Colon Carcinoma Metastatic in the Brain (tissue), 2 donors: ENCODE measurements around the genes ZWINT, TFAM and BICC1.

DNA sequence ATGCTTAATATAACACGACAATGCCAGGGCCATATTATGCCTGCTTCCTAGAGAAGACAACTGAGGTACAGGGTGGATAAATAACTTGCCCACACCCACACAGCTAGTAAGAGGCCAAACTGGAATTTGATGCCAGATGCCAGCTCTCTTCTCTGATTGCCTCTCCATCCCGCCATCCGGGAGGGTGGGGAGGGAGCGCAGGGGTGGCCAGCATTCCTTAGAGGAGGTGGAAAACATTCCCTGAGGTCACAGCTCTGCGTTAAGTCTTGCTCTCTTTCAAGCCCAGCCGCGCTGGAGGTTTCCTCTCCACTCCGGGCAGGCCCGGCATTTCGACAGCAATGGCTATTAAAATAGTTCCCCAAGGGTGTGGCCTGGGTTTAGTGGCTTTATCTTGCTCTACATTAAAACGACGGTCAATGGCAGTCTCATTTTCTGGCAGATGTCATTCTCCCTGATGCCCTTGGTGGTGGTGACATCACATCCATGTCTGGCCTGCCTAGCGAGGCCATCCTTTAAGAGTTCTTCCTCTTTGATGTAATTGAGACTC lies 16.1 kb upstream of the C10orf71 start:
- PRO-cap, 2 experiments: no peak in any of the 2 experiments

GRCh38 chr10:49837066-49837389 lies 74.9 kb upstream of the OGDHL start:
- PRO-cap, 2 experiments: no peak in any of the 2 experiments

DNA sequence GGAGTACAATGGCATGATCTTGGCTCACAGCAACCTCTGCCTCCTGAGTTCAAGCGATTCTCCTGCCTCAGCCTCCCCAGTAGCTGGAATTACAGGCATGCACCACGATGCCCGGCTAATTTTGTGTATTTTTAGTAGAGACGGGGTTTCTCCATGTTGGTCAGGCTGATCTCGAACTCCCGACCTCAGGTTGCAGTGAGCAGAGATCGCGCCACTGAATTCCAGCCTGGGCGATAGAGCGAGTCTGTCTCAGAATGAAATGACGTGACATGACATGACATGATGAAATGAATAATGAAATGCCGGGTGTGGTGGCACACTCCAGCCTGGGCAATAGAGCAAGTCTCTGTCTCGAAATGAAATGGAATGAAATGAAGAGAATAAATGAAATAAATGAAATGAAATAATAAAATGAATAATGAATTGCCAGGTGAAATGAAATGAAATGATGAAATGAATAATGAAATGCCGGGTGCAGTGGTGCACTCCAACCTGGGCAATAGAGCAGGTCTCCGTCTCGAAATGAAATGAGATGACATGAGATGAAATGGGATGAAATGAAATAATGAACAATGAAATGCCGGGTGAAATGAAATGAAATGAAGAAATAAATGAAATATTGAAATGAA lies 21.2 kb downstream of the TIMM23B start:
- PRO-cap, 2 experiments: no peak in any of the 2 experiments

DNA sequence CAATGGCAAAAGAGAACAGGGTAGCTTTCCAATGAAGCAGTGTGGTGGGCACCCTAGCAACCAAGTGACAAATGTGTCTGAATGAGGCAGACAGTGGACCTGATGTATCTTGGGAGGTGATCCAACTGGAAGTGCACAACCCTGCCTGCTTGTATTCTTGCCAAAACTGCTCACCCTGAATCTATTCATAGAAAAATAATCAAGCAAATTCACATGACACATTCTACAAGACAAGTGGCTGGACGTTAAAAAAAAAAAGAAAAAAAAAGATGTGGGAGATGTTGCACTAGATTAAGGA lies 12.2 kb upstream of the WASHC2A start:
- PRO-cap, 2 experiments: no peak in any of the 2 experiments

GRCh38 chr10:50321878-50322460 lies 70.7 kb upstream of the ASAH2 start:
- PRO-cap, 2 experiments: no peak in any of the 2 experiments

- PRO-cap, 2 experiments: no peak in any of the 2 experiments
Measured at GRCh38 chr10:50332779-50333039, 81.4 kb upstream of the ASAH2 start.

GRCh38 chr10:50416830-50417679 lies 165.7 kb upstream of the ASAH2 start:
- PRO-cap, 2 experiments: no peak in any of the 2 experiments

DNA sequence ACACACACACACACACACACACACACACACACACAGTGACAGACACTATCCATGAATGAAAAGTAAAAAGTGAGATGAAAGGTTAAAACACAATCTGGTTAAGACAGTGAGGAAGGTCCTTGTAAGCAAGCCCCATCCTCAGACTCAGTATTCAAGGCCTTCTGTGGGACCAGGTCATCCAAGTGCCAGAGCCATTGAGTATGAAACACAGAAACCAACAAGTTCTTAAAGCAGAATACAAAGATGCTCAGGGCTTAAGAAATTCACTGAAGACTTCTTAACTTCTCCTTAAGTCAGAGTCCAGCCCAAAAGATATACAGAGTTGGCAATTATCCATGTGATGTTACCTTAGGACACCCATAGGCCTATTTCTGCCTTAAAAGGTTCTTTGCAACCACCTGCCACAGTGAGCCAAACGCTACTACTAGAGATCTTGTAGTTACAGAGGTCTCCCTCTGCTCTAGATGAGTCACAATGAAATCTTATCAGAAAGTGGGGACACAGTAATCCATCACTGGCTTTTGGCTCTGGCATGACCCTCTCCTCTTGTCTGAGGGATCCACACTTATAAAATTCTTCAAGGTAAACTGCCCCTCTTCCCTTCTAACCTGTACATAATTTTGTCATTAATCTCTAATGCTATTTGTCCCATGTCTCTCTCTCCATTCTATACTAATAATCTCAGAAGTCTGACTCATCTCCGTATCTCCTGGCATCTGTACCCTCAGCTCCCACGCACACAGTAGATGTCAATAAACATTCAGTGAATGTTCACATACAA lies 112.3 kb downstream of the SGMS1 start:
- PRO-cap, 2 experiments: no peak in any of the 2 experiments

GRCh38 chr10:51075164-51075538 lies 864 bp downstream of the PRKG1 start:
- PRO-cap, 2 experiments: no peak in any of the 2 experiments

- PRO-cap, 2 experiments: no peak in any of the 2 experiments
Measured at GRCh38 chr10:51110867-51111491, 36.7 kb downstream of the PRKG1 start.

- PRO-cap, 2 experiments: no peak in any of the 2 experiments
Measured at GRCh38 chr10:51194384-51194890, 120.2 kb downstream of the PRKG1 start.

- PRO-cap, 2 experiments: no peak in any of the 2 experiments
Measured at GRCh38 chr10:51242464-51243342, 168.4 kb downstream of the PRKG1 start.

- PRO-cap, 2 experiments: no peak in any of the 2 experiments
Measured at GRCh38 chr10:51344147-51344645, 269.9 kb downstream of the PRKG1 start.

- PRO-cap, 2 experiments: no peak in any of the 2 experiments
Measured at GRCh38 chr10:51659677-51660379, 39.6 kb downstream of the CSTF2T start.

GRCh38 chr10:55630884-55631832 lies 729.9 kb downstream of the ZWINT start:
- PRO-cap, 2 experiments: no peak in any of the 2 experiments

- PRO-cap, 2 experiments: peak in 2 of 2 experiments; most common plus-strand start chr10:56361464 (in 1); most common minus-strand start chr10:56361240 (in 2)
Measured at GRCh38 chr10:56360890-56361854, at the start of gene ZWINT. TSS of gene ZWINT (minus strand) at chr10:56361259.

GRCh38 chr10:58384584-58384832 lies 702 bp upstream of the TFAM start:
- PRO-cap, 2 experiments: no peak in any of the 2 experiments

- PRO-cap, 2 experiments: peak in 2 of 2 experiments; most common plus-strand start chr10:58385423 (in 2); most common minus-strand start chr10:58385303 (in 1)
Measured at GRCh38 chr10:58384833-58385817, at the start of gene TFAM. TSS of gene TFAM (plus strand) at chr10:58385410.

DNA sequence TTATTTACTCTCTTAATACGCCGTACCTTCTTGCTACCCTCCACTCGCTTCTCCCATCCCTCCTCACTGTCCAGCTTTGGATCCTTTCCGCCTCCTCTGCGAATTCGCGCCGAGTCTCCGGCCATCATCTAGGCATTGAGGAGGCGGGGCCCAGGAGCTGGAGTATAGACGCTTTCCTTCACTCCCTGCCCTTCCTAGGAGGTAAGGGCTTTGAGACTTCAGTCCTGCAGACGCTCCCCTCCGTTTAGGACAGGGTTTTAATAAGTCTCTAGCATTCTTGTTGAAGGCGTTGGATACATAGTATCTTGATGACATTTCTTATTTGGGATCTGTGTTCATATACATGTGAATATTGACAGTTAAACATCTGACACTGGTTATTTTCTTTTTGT lies 604 bp downstream of the TFAM start:
- PRO-cap, 2 experiments: peak in 1 of 2 experiments; most common minus-strand start position 68 of the sequence (in 1)

DNA sequence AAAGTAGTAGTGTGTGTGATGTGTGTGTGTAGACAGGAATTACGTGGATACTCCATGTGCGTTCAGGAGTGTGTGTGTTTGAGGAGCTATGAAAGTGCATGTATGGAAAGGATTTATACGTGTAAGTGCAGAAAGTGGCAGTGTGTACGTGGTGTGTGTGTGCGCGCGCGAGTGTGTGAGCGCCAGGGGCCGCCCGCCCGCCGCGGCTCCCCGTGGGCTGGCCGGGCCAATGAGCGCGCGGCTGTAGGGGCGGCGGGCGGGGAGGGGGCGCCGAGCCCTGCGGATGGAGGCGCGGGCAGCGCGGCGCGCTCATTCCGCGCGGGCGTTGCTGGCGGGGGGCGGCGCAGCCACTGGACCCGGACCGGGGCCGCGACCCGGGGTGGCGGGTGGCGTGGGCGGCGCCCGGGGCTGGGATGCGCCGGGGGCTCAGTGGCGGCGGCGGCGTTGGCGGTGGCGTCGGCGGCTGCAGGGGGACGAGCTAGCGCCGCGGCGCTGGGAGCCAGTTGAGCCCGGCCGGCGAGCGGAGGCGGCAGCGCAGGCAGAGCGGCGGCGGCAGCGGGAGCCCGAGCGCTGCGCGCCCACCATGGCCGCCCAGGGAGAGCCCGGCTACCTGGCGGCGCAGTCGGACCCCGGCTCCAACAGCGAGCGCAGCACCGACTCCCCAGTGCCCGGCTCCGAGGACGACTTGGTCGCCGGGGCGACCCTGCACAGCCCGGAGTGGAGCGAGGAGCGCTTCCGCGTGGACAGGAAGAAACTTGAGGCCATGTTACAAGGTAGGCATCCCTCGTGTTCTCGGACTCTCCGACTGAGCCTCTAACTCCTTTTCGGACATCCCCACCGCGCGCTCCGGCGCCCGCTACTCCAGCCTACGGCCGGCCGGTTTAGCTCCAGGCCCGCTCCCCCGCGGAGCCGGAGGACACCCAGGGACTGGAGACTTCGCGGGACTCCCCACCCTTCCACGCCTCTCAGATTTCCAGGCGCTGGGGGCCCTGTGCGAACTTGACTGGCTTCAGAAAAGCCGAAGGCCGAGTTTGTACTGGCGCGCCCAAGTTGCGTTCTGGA lies at the start of gene BICC1:
BICC1 (plus strand) TSS at position 312 of the 1,062 bp plus-strand sequence.
- PRO-cap, 2 experiments: no peak in any of the 2 experiments